IMR-90 (cell line): ENCODE measurements around the gene NBPF12.

DNA sequence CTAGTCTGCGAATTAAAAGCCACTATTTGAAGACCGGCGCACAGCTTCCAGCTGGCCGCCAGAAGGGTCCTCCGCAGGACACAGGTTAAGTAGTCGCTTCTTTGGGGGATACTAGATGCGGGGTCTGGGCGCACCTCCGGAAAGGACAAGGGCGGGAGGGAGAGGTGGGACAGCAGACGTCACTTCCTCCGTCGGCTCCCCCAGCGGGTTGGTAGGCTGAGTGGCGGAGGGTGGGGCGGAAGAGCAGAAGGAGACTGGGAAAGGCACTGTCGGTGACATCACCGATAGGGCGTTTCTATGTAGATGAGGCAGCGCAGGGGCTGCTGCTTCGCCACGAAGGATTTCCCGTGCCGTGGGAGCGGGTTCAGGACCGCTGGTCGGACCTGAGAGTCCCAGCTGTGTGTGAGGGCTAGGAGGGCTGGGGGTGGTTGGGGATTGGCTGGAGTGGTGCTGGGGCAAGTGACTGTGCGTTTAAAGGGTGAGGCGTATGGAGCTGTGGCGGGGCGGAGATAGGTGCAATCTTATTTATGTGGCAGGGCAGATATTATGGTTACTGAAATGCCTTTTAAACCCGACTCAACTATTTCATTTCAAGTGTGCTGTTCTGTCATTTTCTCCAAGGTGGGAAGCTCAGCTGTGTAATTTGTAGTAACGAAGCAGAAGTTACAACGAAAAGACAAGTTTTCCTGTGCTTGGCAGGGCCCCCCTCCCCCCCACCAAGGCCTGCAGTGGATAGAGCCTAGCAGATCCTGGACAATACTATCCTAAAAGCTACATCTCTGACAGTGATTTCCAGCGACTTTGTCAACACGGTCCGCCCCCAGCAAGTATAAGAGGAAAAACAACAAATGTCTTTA is 42.6 kb upstream of the PPIAL4H start:
- RRBS = no CpG with 5 or more reads among the region's 37 CpGs
CAGE:
- cytosol, long polyA plus RNA = no peak
- long polyA plus RNA = no peak
- nucleus, long polyA plus RNA = no peak

DNA sequence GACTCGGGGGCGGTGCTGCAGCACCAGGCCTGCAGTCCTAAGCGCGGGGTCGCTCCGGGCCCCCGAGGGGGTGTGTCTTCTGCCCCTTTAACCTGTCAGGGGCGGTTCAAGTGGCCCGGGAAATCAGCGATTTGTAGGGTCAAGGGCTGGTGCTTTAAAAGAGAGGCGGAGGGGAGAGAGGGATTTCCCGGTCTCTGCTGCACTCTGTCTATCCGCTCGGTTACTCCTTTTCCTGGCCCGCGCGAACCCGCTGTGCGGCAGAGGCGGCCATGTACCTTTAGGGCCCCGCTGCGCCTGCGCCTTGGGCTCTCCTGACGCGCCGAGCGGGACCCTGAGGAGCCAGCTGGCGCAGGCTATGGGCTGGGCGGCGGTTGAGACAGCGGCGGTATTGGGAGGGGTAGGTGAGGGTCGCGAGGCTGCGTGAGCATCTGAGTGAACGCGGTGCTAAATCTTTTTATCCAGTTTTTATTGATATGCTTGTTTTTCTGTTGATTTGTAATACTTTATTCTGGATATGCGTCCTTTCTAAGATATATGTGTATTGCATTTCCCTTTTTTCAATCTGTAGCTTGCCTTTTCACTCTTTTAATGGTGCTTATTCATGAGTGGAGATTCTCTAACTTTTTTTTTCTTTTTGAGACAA is 127.8 kb upstream of the PPIAL4H start:
- RRBS = no CpG with 5 or more reads among the region's 38 CpGs
CAGE:
- cytosol, long polyA plus RNA = no peak
- long polyA plus RNA = no peak
- nucleus, long polyA plus RNA = start-site peak on the plus strand centred at position 317 of the sequence, 12 bp wide, 87 and 65 reads in 2 replicates

DNA sequence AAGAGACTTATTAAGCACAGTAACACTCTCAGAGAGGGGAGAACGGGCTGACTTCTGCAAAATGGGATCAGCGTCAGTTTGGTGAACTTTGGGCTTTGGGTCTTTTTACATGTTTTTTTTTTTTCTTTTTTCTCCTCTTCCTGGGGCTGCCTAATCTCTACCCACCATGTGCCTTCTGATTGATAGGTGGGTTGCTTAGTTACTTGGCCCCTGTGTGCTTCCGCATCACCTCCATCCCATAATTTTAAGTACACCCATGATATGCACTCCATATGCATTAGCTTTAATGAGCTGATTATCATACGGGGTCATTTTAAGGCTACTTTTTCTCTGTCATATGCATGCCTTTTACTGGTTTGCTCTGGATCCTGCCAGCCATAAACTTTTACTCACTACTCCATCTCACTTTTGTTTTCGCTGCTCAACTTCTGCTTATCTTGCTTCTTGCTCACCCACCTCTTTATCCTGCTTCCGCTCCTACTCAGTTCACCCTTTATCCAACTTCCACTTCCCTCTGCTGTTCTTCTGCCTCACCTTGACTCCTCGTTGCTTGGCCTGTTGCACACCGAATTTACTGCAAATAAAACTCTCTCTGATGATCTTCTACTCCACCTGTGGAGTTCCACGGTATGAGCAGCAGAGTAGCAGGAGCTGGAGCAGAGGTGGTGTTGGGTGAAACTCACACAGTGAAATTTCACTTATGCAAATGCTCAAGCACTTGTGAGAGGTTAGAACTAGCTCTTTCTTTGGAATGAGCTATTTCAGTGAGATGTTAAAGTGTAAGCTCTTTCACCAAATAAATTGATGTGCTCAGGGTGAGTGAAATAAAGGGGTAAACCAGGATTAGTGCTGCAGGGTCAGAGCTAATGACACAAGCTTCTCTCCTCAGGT is 3.5 kb upstream of the NBPF12 start:
- RRBS = no CpG with 5 or more reads among the region's 9 CpGs
CAGE:
- cytosol, long polyA plus RNA = no peak
- long polyA plus RNA = no peak
- nucleus, long polyA plus RNA = no peak

- RRBS = no CpG with 5 or more reads among the region's 66 CpGs
CAGE:
- cytosol, long polyA plus RNA = no peak
- long polyA plus RNA = no peak
- nucleus, long polyA plus RNA = no peak
These were observed at the start of gene NBPF12 for GRCh38 chr1:146937943-146938912. Gene NBPF12, plus strand, starts transcription at chr1:146938324.

DNA sequence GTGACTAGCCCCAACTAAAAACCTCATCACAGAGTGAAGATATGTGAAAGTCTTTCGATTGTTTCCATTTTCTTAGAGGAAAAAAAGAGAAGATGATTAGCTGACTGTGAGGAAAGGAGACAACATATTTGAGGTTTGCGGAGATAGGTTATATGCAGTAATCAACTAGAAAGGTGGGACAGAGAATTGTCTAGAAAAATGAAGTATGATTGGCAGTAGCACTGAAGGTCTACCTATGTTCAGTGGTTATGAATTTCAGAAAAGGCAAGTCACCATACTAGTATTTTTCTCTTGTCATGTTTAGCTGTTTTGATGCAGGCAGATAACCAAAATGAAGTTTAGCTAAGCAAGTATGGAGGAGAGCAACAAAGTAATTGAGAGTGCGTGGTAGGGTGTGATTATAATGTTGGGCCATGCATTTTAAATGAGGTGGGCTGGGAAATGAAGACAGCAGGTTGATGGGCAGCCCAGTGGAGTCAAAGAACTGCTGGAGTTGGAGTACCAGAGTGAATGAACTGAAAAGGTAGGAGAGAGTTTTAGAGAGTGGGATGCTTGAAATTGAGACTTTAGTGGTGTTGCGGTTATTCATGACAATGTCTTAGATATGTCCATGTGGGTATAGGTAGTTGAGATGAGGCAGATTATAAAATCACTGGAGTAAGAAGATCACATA is 9.3 kb upstream of the PRKAB2 start:
- RRBS = no CpG with 5 or more reads among the region's 4 CpGs
CAGE:
- cytosol, long polyA plus RNA = no peak
- long polyA plus RNA = no peak
- nucleus, long polyA plus RNA = no peak

GRCh38 chr1:147279918-147280400 is 37.5 kb downstream of the CHD1L start:
- RRBS = no CpG with 5 or more reads among the region's 3 CpGs
CAGE:
- cytosol, long polyA plus RNA = no peak
- long polyA plus RNA = no peak
- nucleus, long polyA plus RNA = no peak

DNA sequence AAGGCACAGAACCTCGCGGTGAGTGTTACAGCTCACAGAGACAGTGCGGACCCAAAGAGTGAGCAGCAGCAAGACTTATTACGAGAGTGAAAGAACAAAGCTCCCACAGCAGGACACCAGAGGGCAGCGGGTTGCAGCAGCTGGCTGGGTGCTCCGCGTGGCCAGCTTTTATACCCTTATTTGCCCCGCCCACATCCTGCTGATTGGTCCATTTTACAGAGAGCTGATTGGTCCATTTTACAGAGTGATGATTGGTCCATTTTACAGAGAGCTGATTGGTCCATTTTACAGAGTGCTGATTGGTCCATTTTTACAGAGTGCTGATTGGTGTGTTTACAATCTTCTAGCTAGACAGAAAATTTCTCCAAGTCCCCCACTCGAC is 23.6 kb upstream of the BCL9 start:
- RRBS = no CpG with 5 or more reads among the region's 9 CpGs
CAGE:
- cytosol, long polyA plus RNA = no peak
- long polyA plus RNA = no peak
- nucleus, long polyA plus RNA = no peak

GRCh38 chr1:147539015-147539518 is 2.2 kb upstream of the BCL9 start:
- RRBS = no CpG with 5 or more reads among the region's 4 CpGs
CAGE:
- cytosol, long polyA plus RNA = no peak
- long polyA plus RNA = no peak
- nucleus, long polyA plus RNA = no peak

DNA sequence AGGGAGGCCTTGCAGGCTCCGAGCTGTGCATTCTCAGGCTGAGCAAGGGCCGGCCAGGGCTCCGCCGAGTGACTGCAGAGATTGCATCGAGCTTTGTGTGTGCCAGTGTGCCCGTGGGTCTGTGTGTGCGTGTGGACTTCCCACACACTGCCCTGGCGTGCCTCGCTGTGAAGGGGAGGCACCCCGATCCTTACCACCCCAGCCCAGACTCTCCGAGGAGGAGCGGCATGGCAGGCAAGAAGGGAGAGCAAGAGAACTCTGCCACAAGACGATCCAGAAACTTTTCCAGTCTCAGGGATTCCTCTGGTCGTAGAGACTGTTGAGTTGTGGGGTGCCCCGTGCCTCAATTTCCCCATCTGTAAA is 717 bp downstream of the BCL9 start:
- RRBS = no CpG with 5 or more reads among the region's 15 CpGs
CAGE:
- cytosol, long polyA plus RNA = no peak
- long polyA plus RNA = no peak
- nucleus, long polyA plus RNA = no peak

- RRBS = no CpG with 5 or more reads among the region's 5 CpGs
CAGE:
- cytosol, long polyA plus RNA = no peak
- long polyA plus RNA = no peak
- nucleus, long polyA plus RNA = no peak
These were observed 1.3 kb downstream of the BCL9 start for GRCh38 chr1:147542582-147542995.

DNA sequence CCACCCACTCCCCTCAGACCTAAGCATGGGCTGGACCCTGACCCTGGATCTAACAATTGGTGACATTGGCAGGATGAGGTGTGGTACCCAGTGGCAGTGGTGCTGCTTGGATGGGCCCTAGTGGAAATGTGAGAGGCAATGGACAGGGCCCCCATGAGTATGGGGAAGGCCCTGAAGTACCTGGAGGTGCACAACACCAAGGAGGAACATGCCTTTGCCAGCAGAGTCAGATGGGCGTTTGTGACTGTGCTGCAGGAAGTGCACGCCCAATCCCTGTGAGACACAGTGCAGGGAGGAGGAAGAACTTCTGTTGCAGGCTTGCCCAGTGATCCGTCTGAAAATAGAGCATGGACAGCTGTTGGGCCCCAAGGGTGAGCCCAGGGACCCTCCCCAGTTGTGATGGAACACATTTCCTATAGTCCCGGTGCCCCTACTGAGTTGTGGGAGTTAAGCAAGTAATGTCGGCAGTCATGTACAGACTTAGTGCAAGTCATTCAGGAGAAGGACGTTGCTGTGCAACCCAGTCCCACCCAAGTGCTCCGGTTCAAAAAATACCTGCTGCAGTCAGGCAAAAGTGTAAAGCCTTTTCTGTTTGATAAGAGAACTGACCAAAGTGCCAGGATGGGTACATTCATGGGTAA is 42.6 kb downstream of the GJA5 start:
- RRBS = 62% methylated on average over 1 of the region's 7 CpGs
CAGE:
- cytosol, long polyA plus RNA = no peak
- long polyA plus RNA = no peak
- nucleus, long polyA plus RNA = no peak

DNA sequence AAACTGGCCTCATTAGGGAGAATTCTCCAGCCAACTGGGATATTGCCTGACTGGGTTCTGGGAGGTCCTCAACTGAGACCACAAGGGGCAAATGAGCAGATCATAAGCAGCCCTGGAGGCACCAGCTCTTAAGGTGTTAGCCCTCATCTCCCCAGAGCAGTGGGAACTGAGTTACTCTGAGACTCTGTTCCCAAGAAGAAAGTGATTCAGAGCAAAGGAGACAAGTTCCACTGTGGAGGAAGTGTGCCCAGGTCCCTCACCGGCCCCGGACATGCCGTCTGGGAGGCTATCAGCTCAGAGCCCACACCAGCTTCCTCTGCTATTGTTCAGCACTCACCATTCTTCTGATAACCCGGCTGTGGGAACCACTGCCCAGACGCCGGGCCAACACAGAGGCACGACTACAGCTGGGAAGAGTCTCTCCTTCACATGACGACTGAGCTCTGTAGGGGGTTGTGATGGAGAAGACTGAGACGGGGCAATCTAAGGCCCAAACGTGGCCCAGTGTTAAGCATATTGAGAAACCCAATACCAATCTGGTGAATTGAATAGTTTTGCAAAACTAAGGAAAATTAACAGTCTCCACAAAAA is 34.1 kb upstream of the GJA5 start:
- RRBS = 54% methylated on average over 3 of the region's 10 CpGs
CAGE:
- cytosol, long polyA plus RNA = no peak
- long polyA plus RNA = no peak
- nucleus, long polyA plus RNA = no peak

DNA sequence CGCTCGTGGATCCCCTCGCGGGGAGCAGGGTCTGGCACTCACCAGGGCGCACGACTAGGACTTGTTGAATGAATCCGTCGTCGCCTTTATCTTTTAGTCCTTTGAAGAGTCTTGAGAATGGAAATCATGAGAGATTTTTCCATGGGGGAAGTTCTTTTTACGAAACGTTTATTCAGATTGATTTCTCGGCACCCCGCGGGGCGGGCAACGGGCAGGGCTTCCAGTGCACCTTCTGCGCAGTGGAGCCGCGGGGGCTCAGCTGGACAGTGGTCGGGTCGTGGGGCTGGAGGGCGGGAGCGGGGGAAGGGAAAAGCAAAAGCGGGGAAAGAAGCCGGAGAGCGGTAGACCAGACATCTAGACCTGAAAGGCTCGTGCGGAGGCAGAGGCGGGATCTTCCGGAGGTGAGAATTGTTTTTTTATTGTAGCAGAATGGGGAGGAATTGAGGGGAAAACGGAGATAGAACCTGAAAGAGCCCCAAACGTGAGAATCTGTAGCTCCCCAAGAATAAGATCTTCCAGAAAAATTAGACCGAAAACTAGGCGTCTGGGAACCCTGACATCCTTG is 102.9 kb downstream of the NBPF11 start:
- RRBS = no CpG with 5 or more reads among the region's 34 CpGs
CAGE:
- cytosol, long polyA plus RNA = no peak
- long polyA plus RNA = no peak
- nucleus, long polyA plus RNA = no peak

GRCh38 chr1:148150148-148150506 is 2.0 kb downstream of the NBPF11 start:
- RRBS = no CpG with 5 or more reads among the region's 7 CpGs
CAGE:
- cytosol, long polyA plus RNA = no peak
- long polyA plus RNA = no peak
- nucleus, long polyA plus RNA = no peak

- RRBS = no CpG with 5 or more reads among the region's 48 CpGs
CAGE:
- cytosol, long polyA plus RNA = no peak
- long polyA plus RNA = no peak
- nucleus, long polyA plus RNA = no peak
These were observed 111.6 kb upstream of the NBPF11 start for GRCh38 chr1:148263380-148264343.

DNA sequence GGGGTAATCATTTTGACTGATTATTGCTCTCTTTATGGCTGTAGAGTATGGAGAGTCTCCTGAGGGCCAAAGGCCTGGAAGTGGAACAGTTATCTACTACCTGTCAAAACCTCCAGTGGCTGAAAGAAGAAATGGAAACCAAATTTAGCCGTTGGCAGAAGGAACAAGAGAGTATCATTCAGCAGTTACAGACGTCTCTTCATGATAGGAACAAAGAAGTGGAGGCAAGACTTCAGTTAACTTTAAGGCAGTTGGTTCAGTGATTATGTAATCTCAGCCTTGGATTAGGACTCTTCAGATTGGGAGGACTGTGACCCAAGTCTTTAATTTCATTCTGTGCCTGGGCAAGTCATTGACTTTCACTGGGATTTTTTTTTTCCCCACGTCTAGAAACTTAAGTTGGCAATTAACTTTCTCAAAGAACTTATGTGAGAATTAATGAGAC is 123.5 kb downstream of the PDE4DIP start:
- RRBS = no CpG with 5 or more reads among the region's 3 CpGs
CAGE:
- cytosol, long polyA plus RNA = no peak
- long polyA plus RNA = no peak
- nucleus, long polyA plus RNA = no peak

- RRBS = no CpG with 5 or more reads among the region's 2 CpGs
CAGE:
- cytosol, long polyA plus RNA = no peak
- long polyA plus RNA = no peak
- nucleus, long polyA plus RNA = no peak
These were observed 57.1 kb upstream of the NBPF9 start for GRCh38 chr1:149160456-149160871.

GRCh38 chr1:149240919-149241110 is 137.5 kb upstream of the NBPF9 start:
CAGE:
- cytosol, long polyA plus RNA = no peak
- long polyA plus RNA = no peak
- nucleus, long polyA plus RNA = no peak

DNA sequence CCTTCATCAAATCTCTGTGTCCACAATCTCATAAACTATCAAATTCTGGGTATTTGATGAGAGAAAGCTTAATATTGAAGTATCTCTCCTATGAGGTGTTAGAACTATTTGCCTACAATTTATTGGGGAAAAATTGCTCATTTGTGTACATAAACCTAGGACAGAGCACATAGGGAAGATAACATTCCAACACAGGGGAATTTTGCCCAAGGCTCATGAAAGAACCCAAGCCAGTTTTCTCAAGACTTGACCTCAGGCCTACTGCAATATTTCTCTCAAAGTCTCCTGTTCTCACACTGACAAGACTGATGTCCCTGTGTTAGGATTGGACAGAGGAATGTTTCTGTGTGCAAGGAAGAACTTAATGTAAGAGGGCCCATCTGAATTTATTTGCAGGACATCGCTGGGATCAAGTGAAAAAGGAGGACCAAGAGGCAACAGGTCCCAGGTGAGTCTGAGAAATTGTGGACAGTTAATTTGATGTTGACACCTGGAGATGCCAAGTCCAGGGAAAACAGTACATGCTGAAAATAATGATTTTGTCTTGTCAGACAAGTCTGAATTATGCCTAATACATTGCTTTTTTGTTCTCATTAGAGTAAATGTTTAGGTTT is 12.2 kb downstream of the NBPF19 start:
- RRBS = no CpG with 5 or more reads among the region's 1 CpG
CAGE:
- cytosol, long polyA plus RNA = no peak
- long polyA plus RNA = no peak
- nucleus, long polyA plus RNA = no peak

DNA sequence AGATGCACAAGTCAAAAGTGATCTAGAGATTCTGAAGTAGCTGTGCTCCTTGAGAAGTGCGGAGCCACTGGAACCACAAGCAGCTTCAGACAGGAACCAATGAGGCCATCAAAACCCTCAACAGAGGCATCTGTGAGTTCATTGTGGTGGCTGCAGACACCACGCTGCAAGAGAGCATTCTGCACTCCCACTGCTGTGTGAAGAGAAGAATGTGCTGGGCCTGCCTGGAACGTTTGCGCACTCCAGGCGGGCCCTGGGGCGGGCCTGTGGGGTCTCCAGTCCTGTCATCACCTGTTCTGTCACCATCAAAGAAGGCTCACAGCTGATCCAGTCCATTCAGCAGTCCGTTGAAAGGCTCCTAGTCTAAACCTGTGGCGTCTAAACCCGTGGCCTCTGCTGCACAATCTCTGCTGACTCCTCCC is 89.5 kb upstream of the FCGR1A start:
- RRBS = no CpG with 5 or more reads among the region's 9 CpGs
CAGE:
- cytosol, long polyA plus RNA = no peak
- long polyA plus RNA = no peak
- nucleus, long polyA plus RNA = no peak